H4 (cell line): ENCODE data around the genes ALKBH8 and EXPH5.

GRCh38 chr11:107564859-107566178 is at the start of gene ALKBH8:
TSS of gene ALKBH8 (minus strand) at chr11:107565735.
- RAMPAGE, long total RNA, result no peak

DNA sequence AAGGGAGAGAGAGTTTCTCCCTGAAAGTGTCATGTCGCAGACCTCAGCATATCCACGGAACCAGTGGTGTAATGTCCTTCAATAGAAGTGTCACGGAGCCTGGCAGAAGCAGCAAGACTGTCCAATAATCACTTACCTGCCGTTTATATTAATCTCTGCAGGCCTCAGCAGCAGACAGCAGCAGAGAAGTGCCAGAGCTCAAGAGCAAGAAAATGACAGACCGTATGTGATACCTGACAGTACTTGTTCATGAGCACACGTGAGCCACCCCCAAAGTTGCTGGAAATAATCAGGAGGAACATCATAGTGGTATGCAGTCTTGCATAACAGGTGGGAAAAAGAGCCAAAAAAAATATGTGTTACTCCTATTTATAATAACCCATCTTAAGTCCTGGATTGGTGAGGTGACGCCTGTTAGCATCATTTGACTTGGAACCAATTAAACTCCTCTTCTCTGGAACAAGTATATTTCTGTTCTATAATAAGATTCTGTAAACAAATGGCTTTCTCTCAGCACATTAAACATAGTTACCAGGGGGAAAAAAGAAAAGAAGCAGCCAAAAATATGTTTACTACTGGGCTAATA is 7.7 kb upstream of the SLN start:
- RAMPAGE, long total RNA, result no peak

GRCh38 chr11:107859106-107859403 is 468 bp upstream of the SLC35F2 start:
- RAMPAGE, long total RNA, result no peak

DNA sequence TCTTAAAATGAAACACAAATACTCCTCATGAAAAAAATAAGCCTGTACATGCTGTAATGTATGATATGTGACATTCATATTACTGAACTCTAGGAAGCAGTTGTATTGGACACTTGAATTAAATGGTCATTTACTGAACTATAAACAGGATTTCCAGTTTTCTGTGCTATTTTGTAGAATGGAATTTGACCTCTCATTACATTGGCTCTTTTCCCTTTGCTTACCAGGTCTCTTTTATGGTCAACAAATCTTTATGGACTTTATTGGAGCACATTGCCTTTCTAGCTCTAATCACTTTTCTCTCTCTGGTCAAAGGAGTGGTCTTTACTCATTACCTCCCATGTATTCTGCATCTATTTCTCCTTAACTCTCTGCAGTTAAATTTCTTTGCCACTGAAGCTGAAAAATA is 1.9 kb downstream of the ACAT1 start:
- RAMPAGE, long total RNA, result no peak

DNA sequence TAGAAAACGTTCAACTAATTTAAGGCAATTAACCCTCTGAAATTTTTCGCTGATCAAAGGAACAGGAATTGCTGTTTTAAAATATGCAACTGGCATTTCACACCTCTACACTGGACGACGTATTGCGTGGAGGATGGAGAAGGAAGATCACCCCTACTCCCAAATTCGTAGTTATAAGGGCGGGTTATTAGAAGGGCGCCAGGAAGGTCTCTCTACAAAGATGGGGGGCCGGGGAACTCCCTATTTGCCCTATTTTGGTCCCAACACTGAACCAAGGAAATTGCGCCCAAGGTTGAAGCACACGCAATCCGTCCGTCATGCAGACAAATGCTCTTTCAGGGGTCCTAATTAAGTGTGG is 597 bp downstream of the NPAT start:
- RAMPAGE, long total RNA, result no peak

DNA sequence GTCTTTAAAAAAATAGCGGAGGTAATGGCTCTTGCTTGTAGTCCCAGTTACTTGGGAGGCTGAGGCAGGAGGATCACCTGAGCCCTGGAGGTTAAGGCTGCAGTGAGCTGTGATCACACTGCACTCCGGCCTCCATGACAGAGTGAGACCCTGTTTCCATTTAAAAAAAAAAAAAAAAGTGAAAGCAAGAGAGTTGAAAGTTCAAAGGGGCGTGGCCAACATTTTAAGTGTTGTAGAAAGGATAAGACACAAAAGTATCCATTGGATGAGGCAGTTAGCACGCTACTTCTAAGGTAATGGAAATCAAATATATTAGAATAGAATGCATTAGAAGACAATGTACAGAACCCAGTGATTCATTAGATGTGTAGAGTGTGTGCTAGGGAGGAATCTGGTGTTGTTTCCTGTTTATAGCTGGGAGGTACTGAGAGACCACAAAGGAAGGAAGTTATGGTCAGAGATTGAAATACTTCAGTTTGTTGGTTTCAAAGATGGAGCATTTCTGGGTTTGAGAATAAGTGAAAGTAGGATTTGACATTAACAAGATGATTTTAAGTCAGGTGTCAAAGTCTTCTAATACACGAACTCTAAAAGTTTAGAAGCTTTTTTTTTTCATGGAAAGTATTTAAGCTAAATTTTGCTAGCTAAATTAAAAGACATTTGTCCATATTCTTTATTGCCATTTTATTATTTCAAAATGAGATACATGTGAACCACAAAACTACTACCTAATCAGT is 13.7 kb downstream of the ATM start:
- RAMPAGE, long total RNA, result no peak

DNA sequence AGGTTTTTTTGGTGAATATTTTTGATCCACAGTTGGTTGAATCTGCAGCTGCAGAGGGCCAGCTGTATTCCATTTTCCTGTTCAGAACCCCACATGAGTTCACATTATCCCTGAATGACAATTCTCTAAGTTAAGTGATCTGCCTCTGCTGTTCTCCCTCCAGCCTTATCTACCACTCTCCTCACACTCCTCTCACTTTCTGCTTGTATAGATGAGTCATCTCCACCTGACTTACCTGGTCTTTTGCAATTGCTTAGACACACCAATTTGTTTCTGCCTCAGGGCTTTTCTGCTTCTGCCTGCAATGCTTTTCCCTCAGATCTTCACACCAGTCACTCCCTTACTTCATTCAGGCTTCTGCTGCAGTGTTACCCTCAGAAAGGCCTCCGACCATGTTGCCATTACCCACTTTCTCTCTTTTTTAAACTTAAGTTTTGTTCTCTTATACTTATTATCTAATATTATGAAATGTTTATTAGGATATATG is 118.1 kb downstream of the ATM start:
- RAMPAGE, long total RNA, result no peak

DNA sequence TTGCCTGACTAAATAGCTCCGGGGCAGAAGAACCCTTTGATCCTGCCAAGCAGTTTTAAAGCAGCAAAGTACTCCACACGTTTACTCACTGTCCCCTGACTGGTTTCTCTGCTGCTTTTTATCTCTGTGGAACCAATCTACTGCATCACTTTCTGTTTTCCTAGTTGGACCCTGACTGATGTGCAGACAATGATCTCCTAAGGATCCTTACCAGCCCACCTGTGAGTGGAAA is 21.4 kb downstream of the EXPH5 start:
- RAMPAGE, long total RNA, result no peak

GRCh38 chr11:108592565-108593197 is 887 bp downstream of the EXPH5 start:
- RAMPAGE, long total RNA, result no peak

DNA sequence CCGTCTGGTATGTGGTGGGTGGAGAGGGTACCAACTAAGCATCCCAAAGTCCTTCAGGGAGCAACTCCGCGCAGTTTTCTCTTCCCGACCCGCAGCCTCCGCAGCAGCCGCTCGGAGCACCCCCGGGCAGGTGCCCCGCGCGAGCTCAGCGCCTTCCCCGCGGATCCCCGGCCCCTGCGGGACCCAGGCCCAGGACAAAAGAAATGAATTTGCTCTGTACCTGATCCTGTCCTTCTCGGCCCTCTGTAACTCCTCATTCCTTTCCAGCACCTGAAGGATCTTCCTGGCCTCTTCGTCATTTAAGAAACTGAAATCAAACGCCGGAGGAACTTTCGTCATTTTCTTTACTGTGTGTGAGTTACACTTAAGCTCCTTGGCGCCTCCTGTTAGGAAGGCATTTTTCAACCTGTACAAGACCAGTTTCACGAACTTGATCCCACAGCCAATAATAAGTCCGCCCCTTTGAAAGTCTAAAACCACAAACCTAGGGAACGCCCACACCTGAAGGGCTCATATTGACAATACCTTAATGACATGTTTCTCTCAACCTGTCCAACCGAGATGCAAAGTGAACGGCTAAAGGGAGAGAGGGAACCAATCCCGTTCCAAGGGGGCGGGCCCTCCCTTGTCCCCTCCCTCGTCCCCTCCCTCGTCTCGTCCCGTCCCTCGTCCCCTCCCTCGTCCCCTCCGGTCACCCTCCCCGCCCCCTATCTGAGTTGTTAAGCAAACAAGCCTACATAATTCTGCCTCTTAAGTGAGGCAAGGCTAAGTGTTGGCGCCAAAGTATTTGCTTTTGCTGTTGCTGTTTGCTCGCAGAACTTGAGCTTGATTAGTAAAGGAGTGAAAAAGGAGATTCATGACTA is at the start of gene EXPH5:
Gene EXPH5, minus strand, starts transcription at position 571 of the 863 bp plus-strand sequence.
- RAMPAGE, long total RNA, result no peak

- RAMPAGE, long total RNA, result no peak
Observed at GRCh38 chr11:108733425-108733783, 68.5 kb downstream of the DDX10 start.

DNA sequence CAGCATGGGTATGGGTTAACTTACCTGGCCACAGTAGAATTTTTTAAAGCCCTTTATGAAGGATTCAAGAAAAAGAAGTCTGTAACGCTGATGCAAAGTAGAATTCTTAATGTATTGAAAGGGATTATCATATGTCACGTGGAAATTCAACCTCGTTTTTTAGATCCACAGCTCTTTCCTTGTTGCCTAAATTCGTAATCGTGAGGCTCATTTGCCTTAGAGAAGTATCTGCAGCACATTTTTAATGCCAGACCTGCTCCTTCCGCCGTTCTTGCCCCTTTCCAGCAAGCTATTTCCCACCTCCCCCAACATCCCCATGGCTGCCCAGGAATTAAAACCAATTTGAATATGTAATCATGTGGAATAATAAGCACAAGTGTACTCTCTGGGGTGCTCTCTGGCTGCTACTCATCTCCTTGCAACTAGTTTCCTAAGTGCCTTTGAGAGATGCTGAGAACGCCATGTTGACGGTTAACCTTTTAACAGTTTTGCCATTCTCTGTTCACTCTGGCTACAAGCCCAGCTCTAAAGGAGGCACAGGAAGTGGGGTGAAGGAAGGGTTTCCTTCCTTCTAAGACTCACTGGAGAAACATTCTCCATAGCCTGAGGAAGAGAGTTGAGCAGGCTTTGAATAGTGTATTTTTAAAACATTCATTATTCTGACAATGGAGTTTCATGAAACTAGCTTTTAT is 122.2 kb upstream of the ZC3H12C start:
- RAMPAGE, long total RNA, result no peak

- RAMPAGE, long total RNA, result no peak
Observed at GRCh38 chr11:110298205-110298613, 1.8 kb upstream of the RDX start.

GRCh38 chr11:110362874-110363749 is 66.6 kb upstream of the FDX1 start:
- RAMPAGE, long total RNA, result no peak

- RAMPAGE, long total RNA, result no peak
Observed at GRCh38 chr11:110832957-110833290, 120.7 kb upstream of the ARHGAP20 start.

- RAMPAGE, long total RNA, result no peak
Observed at GRCh38 chr11:111304631-111305812, 6.7 kb downstream of the POU2AF3 start.

DNA sequence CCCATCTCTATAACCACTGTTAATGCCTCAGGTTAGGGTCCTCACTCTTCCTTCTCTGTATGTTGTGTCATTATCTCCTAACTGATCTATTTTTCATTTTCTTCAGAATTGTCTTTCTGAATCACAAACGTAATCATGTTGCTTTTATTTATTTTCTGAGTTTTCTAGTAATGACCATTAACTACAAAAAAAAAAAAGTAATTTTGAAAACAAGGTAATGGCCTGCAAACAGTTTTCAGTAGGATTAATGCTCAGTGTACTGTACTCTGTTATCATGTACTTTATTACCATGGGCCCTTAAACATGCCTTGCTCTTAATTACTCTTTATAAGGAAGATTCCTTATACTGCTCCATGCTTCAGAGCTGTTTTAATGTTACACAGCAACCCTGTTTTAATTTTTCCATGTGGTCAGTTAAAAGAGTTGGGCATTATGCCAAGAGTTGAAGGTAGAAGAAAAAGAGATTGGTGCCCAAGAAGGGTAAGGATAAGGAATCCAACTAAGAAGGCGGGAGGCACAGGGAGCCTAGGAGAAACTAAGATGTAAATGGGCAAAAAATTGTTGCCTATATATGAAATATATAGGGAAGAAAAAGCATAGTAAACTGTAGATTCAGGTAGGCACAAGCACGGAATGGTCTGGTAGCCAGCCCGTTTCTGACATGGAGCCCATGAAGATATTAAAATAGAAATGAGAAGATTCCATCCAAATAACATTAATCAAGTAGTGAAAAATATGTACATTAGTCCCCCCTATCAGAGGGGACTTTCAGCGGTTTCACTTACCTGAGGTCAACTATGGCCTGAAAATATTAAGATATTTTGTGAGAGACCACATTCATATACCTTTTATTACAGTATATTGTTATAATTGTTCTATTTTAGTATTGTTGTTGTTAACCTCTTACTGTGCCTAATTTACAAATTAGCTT is 24.5 kb downstream of the SIK2 start:
- RAMPAGE, long total RNA, result no peak

- RAMPAGE, long total RNA, result no peak
Observed at GRCh38 chr11:111662196-111662589, 59.9 kb downstream of the SIK2 start.

- RAMPAGE, long total RNA, result no peak
Observed at GRCh38 chr11:111663373-111663672, 61.1 kb downstream of the SIK2 start.

GRCh38 chr11:111720827-111721461 is 45.2 kb downstream of the PPP2R1B start:
- RAMPAGE, long total RNA, result no peak